Myometrial cell (primary cell): ENCODE measurements around the gene MYOCD.

GRCh38 chr17:11618856-11619197 lies 20.6 kb downstream of the DNAH9 start:
- RAMPAGE, long total RNA = no peak

GRCh38 chr17:11975024-11975549 lies 22.2 kb downstream of the ZNF18 start:
- RAMPAGE, long total RNA = no peak

DNA sequence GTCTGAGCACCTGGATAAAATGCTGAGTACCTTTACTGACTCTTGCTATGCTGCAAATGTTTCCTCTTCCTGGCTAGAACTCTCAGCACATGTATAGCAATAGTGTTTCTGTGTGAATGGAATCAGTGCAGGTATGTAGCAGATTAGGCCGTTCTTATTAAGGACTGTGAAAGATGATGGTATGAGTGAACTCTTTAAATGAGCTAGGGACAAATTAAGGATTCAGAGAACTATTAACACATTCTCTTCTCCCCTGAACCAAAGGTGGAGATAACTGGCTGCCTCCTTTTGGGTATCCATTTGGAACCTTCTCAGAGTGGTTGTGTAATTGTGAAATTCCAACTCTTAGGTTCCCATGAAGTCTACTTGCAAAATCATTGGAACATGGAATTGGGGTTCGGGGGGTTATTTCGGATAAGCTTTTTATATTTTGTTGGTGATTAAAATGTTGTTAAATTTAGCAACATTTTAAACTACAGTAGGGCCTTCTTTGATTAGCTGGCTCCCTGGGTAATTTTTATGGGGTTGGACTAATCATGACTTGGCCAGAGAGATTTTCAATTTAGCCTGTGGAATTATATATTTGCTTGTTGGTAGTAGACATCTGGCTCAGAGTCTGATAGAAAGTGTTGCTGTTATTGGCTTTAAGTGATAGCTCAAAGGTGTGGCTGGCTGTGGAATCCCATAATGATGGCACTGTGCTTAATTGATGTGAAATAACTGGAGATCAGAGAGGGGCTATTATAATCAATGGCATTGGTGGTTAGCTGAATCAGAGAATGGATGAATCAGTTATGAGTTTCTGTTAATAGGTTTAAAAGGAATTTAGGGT lies 25.5 kb downstream of the MAP2K4 start:
- RAMPAGE, long total RNA = no peak

- RAMPAGE, long total RNA = no peak
These were observed 60.4 kb downstream of the MAP2K4 start for GRCh38 chr17:12081035-12081514.

DNA sequence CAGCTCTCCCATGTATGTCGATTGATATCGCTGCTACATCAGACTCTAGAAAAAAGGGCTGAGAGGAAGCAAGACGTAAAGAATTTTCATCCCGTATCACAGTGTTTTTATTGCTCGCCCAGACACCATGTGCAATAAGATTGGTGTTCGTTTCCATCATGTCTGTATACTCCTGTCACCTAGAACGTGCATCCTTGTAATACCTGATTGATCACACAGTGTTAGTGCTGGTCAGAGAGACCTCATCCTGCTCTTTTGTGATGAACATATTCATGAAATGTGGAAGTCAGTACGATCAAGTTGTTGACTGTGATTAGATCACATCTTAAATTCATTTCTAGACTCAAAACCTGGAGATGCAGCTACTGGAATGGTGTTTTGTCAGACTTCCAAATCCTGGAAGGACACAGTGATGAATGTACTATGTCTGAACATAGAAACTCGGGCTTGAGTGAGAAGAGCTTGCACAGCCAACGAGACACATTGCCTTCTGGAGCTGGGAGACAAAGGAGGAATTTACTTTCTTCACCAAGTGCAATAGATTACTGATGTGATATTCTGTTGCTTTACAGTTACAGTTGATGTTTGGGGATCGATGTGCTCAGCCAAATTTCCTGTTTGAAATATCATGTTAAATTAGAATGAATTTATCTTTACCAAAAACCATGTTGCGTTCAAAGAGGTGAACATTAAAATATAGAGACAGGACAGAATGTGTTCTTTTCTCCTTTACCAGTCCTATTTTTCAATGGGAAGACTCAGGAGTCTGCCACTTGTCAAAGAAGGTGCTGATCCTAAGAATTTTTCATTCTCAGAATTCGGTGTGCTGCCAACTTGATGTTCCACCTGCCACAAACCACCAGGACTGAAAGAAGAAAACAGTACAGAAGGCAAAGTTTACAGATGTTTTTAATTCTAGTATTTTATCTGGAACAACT lies 120.8 kb downstream of the MAP2K4 start:
- RAMPAGE, long total RNA = no peak

DNA sequence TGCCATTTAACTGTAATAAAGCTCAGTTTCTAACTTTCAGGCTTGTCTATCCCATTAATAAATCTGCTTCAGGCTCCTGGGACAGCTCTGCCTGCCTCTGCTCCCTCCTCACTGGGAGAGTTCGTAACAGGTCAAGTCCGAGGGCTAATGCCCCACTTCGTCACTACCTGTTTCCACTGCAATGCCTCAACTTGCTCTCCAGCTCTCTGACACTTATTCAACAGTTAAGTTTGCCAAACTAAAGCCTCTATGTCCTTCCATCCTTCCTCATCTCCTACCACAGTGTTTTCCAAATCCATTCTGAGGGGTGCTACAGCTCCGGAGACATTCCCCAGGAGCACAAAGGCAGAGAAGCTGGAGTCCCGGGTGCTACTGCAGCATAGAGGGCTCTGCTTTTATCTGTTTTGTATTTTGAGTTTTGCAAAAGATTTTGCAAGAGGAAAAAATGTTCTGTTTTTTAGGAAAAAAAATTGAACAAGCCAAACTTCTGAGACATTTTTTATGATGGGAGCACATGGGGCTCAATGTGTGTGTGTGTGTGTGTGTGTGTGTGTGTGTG lies 46.2 kb upstream of the MYOCD start:
- RAMPAGE, long total RNA = no peak

DNA sequence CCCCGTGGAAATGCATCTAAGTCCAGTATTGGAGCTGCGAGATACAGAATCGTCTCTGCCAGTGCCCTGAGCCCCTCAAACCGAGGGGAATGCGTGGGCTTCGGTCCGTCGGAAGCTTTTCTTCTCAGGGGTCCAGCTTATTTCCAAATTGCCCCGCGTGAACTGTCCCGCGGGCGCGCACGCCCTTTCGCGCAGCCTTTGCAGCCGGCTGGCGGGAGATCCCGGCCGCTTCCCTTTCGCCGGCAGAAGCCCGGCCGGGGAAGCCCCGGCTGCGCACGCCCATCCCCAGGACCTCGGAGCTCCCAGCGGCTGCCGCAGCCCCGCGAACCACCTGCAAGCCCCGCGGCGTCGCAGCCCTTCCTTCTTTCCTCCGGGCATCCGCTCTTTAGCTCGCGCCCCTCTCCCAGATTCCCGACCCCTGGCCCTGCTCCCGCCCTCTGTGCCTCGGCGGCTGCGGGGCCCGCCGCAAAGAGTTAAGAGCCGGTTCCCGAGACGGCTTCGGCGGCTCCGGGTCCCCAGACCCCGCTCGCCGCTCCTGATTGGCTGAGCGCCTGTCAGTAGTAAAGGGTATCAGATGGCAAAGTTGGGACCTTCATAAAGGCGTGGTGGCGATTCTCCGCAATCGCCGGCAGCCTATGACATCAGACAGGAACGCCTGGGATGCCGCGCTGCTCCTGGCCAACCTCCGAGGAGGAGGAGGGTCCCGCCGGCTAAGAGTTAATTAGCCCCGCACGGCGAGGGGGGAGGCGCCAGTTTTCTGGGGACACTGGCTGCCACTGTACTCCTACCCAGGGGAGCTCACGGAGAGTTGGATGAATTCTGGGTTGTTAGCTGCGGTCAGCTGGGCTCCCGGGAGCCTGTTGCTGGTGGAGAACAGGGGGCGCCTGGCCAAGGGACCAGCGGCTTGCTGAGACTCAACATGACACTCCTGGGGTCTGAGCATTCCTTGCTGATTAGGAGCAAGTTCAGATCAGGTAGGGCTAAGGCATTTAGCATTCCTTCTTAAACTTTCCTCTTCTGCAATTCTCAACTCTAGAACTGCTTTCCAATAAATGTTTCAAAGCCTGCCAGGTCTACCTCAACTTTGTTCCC lies at the start of gene MYOCD:
TSS of gene MYOCD (plus strand) at position 621 of the 1,092 bp plus-strand sequence.
- RAMPAGE, long total RNA = no peak

GRCh38 chr17:12680266-12681410 lies 14.9 kb downstream of the MYOCD start:
- RAMPAGE, long total RNA = no peak

GRCh38 chr17:12790438-12790717 lies 1.1 kb downstream of the ARHGAP44 start:
- RAMPAGE, long total RNA = no peak

GRCh38 chr17:12831178-12831432 lies 41.8 kb downstream of the ARHGAP44 start:
- RAMPAGE, long total RNA = no peak

DNA sequence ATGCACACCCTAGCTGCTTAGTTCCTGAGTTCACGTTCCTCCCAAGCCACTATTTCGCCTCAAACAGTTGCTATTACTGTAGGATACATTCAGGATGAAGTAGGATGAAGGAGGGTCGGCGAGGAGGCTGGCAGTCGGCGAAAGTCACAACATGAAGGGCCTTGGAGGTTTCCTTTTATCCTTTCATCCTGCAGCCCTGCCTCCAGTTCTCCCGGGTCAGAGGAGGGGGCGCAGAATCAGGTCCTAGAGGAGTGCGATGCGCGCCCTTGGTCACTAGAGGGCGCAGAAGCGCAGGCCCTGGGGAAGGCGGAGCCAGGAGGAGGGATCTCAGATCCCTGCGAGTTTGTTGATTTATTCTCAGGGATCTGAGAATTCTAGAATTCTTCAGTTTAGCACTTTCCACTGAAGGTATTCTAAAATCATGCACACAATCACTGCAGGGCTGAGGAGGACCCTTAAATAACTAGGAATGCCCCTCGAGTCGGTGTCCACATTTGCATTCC lies 6.6 kb upstream of the ELAC2 start:
- RAMPAGE, long total RNA = no peak

GRCh38 chr17:13062410-13062916 lies 44.6 kb upstream of the ELAC2 start:
- RAMPAGE, long total RNA = no peak

DNA sequence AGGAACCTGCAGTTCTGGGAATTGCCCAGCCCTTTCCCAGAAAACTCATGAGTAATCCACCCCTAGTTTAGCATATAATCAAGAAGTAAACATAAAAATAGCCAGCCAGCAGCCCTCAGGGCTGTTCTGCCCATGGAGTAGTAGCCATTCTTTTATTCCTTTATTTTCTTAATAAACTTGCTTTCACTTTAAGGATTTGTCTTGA lies 37.5 kb upstream of the HS3ST3A1 start:
- RAMPAGE, long total RNA = no peak

GRCh38 chr17:13776074-13776687 lies 174.5 kb upstream of the HS3ST3A1 start:
- RAMPAGE, long total RNA = no peak

GRCh38 chr17:14297109-14298085 lies 3.5 kb upstream of the HS3ST3B1 start:
- RAMPAGE, long total RNA = no peak

- RAMPAGE, long total RNA = no peak
These were observed 58.5 kb downstream of the HS3ST3B1 start for GRCh38 chr17:14359288-14359934.

DNA sequence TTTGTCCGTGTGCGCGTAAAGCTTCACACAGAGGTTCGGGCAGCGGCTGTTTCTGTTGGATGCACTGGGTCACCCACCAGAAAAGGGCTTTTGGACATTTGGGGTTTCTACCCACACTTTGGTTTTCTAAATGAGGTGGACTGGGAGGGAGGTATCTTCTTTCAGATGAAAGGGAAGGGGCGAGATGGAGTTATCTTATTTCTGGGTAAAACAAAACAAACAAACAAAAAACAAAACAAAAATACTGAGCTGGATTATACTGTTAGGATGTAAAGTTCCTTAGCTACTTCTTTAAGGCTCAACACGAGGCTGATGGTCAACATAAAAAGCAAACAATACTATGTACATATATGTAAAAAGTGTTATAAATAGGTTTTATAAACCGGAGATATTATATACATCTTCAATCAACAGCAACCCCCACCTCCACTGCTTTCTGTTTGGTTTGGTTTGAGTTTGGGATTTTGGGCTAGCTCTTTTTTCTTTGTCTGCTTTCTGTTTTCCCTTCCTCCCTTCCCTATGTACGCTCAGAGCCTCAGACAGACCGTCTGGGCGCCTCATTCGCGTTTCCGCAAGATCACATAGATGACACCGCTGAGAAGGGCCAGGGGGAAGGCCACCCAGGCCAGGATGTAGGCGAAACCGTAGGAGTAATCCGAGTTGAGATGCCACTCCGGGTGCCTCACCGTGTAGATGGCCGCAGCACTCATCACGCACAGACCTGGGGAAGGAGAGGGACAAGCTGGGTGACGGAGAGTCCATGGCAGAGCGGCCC lies 34.6 kb downstream of the PMP22 start:
- RAMPAGE, long total RNA = no peak

- RAMPAGE, long total RNA = no peak
These were observed 20.2 kb upstream of the CDRT4 start for GRCh38 chr17:15487552-15488125.

GRCh38 chr17:15650625-15651205 lies 31.2 kb upstream of the FBXW10B start:
- RAMPAGE, long total RNA = no peak

GRCh38 chr17:16003530-16004707 lies 4.3 kb downstream of the TTC19 start:
- RAMPAGE, long total RNA = no peak